Myometrial cell (primary cell): ENCODE data around the gene METTL18.

DNA sequence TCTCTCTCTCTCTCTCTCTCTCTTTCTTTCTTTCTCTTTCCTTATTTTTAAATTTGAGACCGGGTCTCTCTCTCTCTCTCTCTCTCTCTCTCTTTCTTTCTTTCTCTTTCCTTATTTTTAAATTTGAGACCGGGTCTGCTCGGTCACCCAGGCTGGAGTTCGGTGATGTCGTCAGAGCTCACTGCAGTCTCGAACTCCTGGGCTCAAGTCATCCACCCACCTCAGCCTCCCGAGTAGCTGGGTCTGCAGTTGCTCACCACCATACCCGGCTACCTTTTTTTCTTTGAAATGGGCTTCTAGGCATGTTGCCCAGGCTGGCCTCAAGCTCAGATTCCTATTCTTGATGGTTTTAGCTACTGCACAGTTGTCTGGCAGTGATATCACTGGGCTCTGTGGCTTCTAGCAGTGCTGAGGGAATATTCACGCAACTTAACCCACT, 50.9 kb upstream of the ATP1B1 start:
- RAMPAGE, long total RNA, result no peak

GRCh38 chr1:169101892-169102456, 4.5 kb upstream of the ATP1B1 start:
- RAMPAGE, long total RNA, result no peak

GRCh38 chr1:169108194-169108704, 1.8 kb downstream of the ATP1B1 start:
- RAMPAGE, long total RNA, result no peak

GRCh38 chr1:169115744-169116756, 9.6 kb downstream of the ATP1B1 start:
- RAMPAGE, long total RNA, result no peak

DNA sequence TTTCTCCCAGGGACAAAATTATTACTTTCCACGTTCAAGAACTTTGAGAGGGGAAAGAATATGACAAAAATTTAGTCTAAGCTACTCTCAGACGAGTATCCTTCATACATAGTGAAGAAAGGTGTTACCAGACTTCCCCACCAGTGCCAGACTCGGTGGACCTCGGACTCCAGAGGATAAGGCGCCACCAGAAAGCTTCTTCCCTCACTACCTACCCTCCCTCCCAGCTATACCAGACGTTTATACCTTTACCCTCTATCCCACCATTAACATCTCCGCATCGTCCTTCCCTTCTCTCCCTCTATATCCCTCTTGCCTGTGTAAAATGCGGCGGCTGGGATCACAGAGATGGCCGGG, 324 bp downstream of the CCDC181 start:
- RAMPAGE, long total RNA, result no peak

DNA sequence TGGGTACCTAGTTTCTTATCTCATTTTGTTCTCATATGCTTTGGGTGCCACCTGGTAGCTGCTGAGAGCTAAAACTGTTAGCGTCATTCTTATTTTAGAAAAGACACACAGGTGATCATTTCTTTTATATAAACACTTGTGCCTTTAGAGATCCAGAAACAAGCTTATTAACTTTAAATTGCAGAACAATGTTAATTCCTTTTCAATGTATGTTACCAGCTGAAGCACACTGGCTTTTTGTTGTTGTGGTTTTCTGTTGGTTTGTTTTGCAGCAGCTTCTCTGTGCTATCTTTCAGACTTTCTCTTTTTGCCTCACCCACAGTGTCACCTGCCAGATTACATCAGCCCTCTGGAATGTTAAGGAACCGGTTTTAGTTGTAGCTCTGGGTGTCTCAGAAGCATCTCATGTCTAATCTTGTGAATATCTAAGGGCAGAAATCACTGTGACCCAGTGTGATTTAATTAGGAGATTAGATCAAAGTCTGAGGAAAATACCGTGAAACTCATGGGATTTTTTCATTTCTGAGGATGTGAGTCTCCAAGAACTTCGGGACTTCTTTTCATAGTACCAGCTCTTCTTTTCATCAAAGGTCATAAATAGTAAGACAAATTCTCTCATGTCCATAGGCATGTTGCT, 43.5 kb upstream of the SLC19A2 start:
- RAMPAGE, long total RNA, result no peak

GRCh38 chr1:169658674-169659238, 28.8 kb upstream of the SELP start:
- RAMPAGE, long total RNA, result no peak

GRCh38 chr1:169694316-169694847, 17.0 kb downstream of the SELL start:
- RAMPAGE, long total RNA, result no peak

- RAMPAGE, long total RNA, result no peak
These were observed 13.4 kb downstream of the METTL18 start for GRCh38 chr1:169781371-169781690.

- RAMPAGE, long total RNA, result start-site peak on the minus strand at chr1:169794892-169794932, 33 and 67 reads in 2 replicates; start-site peak on the plus strand at chr1:169795034-169795094, 89 and 72 reads in 2 replicates
These were observed at the start of gene METTL18 for GRCh38 chr1:169794396-169795533. Gene METTL18, minus strand, starts transcription at chr1:169794907.

GRCh38 chr1:169915188-169915736, 21.6 kb upstream of the SCYL3 start:
- RAMPAGE, long total RNA, result no peak

DNA sequence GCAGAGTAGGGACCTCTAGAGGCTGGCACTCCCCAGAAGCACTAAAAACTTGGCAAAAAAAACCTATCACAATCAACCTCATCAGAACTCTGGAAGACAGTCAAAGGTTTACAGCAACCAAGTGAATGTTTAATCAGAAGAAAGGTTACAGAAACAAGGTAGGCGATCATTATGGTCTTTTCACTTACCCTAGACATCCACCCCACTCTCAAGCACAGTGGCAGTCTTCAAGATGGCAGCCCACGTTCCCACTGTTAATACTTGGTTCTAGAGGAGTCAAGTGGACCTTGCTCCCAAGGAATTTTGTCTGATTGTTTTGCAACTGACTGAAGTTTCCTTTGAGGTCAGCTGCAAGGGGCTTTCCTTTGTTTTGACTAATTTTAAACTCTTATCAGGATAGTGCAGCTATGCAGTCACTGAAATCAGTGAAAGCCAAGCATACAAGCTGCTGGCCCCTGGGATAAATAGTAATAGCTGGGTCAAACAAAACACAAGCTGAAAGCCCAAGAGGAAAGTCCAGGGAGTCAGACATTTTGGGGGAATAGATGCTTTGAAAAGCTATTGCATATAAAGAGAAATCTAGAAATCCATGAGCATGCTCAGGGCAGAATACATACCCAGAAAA, 7.1 kb downstream of the KIFAP3 start:
- RAMPAGE, long total RNA, result no peak

GRCh38 chr1:170586967-170587266, 55.0 kb downstream of the GORAB start:
- RAMPAGE, long total RNA, result no peak

GRCh38 chr1:170685140-170685739, 21.3 kb downstream of the PRRX1 start:
- RAMPAGE, long total RNA, result no peak

DNA sequence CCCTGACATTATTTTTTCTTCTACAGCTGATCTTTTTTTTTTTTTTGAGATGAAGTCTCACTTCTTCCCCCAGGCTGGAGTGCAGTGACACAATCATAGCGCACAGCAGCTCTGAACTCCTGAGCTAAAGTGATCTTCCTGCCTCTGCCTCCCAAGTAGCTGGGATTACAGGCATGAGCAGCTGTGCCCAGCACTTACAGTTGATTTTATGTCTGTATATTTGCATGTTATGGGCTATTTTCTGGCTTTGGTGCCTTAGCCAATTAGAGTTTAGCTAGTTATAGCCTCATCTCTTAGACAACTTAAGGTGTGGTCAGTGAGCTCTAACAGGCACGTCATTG, 1.6 kb upstream of the VAMP4 start:
- RAMPAGE, long total RNA, result no peak

DNA sequence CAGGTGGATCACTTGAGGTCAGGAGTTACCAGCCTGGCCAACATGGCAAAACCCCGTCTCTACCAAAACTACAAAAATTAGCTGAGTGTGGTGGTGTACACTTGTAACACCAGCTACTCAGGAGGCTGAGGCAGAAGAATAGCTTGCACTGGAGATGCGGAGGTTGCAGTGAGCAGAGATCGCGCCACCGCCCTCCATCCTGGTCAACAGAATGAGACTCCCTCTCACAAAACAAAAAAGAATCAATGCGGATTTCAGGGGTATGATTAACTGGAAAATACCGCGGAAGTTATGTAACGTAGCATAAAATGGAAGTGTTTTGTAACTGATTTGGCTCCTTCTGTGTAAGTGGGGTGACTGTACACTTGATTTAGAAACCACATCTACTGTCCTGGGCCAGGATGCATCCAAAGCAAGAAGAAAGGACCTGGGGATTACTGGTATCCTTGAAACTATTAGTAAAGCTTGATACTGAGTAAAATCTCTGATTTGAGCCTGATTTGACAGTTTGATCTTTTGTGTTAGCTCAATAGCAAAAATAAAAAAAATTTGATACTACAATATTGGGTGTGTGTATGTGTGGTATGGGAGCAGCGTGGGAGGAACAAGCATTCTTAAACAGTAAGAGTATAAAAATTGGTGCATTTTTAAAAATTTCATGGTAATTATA, 3.1 kb upstream of the VAMP4 start:
- RAMPAGE, long total RNA, result no peak

DNA sequence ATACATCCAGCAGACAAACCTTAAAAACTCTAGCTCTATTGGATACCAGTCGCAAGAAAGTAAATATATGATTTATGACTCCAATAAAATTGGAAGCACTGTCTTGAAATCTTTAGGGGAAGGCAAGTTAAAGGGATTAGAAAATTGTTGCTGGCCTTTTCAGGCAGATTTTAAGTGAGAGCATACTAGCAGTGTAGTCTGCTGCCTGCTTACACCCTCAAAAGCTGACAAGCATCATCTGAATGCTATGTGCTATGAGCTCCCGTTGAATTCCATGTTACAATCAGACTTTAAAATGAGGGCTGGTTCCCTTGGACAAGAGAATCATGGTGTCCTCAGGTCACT, 271.2 kb upstream of the C1orf105 start:
- RAMPAGE, long total RNA, result no peak

DNA sequence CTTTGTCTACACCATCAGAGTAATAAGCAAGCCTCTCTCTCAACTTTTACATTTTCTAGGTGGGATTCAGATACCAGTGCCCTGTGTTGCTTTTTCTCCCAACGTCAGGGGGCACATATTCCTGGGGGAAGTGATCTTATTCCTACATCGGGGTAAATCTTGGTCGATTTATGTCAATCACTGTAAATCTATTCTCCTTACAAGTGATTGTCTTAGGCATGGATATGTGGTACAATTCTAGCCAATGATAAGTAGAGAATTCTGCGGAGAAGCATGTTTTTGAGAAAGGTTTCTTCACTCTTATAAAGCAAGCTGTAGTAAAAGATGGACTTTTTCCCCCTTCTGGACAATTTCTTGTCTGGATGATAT, 32.8 kb upstream of the FASLG start:
- RAMPAGE, long total RNA, result no peak

DNA sequence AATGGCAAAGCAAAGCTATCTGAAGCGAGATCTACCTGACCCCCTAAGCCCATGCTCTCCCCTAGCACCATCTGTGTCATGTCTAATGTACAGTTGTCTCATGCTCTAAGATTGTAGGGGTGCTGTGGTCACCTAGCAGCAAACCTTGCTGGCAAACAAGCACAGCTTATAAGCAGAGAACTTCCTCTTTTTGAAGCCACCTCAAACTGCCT, 66.0 kb downstream of the FASLG start:
- RAMPAGE, long total RNA, result no peak

DNA sequence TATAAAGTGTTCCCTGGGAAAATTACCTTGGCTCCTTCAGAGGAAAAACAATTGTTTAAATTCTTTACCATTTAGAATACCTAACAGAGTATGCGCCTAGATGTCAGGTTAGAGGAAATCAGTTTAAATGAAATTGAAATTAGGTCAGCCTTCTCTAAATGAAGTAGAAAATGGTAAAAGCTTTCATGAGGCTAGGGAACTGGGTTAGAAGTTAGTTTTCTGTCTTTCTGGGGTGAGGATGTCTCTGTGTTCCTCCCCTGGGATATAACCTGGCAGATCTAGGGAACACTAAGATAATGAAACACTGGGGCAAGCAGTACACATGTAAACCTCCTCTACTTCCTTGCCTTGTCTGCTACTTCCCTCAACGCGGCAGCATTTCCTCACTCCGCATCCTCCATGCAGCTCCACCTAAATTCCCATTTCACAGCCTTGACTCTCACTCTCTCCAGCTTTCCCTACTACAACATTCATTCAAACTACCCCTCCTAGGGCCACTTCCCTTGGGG, 90.4 kb downstream of the TNFSF18 start:
- RAMPAGE, long total RNA, result no peak